Endometrial microvascular endothelial cells (primary cell): Measurements from ENCODE around the genes GALK1 and WBP2.

DNA sequence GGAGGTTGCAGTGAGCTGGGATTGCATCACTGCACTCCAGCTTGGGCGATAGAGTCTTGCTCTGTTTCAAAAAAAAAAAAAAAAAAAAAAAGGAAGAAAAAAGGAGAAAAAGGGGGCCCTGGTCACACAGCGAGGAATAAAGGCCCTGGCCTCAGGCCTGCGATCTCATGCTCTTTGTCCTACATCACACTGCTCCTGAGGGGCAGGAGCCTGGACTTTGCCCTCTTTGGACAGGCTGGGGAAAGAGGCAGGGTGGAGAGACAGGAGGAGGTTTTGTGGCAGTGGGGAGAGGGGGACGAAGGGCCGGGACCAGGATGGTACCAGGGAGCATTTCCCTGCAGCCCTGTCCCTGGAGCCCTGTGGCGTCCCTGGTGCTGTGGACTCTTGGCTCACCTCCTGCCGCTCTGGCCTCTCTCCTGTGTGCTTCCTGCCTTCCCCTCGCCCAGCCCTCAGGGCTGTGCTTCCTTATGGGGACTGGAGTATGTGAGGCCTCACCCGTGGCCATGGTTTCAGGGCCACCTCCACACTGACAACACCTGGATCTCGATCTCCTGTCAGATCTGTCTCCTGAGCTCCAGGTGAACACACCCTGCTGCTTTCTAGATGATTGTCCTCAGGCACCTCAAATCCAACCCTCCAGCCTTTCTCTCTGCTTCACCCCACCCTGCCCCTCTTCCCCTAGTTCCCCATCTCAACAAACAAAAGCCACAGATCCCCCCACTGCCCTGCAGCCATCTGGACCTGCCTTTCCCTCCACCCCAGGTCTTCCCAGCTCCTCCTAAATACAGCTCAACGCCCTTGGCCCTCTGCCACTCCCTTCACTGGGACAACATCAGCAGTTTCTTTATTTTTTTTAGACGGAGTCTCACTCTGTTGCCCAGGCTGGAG is 20.0 kb upstream of the SLC25A19 start:
- RAMPAGE, long total RNA = no peak

- RAMPAGE, long total RNA = no peak
These were observed 461 bp upstream of the GRB2 start for GRCh38 chr17:75405948-75406329.

GRCh38 chr17:75518203-75518582 is 1.9 kb downstream of the TSEN54 start:
- RAMPAGE, long total RNA = no peak

GRCh38 chr17:75524380-75524866 is 1.1 kb upstream of the LLGL2 start:
- RAMPAGE, long total RNA = no peak

GRCh38 chr17:75596075-75596682 is 8.6 kb downstream of the MYO15B start:
- RAMPAGE, long total RNA = no peak

DNA sequence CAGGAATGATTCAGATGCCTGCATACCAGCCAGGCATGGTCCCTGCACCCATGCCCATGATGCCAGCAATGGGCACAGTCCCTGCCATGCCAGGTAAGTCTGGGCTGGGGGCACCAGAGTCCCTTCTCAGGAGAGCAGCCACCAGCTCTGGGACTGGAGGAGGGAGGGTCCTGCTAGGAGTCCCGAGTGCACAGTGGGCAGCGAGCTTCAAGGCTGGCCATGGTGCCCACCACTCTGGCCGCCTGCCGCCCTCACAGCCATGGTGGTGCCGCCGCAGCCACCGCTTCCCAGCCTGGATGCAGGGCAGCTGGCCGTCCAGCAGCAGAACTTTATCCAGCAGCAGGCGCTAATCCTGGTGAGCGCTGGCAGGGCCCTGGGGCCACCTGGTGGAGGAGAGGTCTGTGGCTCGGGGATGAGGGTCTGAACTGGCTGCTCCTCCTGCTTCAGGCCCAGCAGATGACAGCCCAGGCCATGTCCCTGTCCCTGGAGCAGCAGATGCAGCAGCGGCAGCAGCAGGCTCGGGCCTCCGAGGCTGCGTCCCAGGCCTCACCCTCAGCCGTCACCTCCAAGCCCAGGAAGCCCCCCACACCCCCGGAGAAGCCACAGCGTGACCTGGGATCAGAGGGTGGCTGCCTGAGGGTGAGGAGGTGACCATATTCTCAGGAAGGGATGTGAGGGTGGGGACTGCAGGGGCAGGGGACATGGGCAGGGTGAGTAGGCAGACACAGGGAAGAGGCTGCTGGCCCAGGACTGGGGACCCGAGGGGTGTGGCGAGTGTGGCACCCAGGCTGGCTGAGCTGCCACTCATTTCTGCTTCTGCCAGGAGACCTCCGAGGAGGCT is 17.8 kb upstream of the SMIM5 start:
- RAMPAGE, long total RNA = no peak

- RAMPAGE, long total RNA = no peak
These were observed 3.0 kb upstream of the SMIM6 start for GRCh38 chr17:75642784-75643776.

DNA sequence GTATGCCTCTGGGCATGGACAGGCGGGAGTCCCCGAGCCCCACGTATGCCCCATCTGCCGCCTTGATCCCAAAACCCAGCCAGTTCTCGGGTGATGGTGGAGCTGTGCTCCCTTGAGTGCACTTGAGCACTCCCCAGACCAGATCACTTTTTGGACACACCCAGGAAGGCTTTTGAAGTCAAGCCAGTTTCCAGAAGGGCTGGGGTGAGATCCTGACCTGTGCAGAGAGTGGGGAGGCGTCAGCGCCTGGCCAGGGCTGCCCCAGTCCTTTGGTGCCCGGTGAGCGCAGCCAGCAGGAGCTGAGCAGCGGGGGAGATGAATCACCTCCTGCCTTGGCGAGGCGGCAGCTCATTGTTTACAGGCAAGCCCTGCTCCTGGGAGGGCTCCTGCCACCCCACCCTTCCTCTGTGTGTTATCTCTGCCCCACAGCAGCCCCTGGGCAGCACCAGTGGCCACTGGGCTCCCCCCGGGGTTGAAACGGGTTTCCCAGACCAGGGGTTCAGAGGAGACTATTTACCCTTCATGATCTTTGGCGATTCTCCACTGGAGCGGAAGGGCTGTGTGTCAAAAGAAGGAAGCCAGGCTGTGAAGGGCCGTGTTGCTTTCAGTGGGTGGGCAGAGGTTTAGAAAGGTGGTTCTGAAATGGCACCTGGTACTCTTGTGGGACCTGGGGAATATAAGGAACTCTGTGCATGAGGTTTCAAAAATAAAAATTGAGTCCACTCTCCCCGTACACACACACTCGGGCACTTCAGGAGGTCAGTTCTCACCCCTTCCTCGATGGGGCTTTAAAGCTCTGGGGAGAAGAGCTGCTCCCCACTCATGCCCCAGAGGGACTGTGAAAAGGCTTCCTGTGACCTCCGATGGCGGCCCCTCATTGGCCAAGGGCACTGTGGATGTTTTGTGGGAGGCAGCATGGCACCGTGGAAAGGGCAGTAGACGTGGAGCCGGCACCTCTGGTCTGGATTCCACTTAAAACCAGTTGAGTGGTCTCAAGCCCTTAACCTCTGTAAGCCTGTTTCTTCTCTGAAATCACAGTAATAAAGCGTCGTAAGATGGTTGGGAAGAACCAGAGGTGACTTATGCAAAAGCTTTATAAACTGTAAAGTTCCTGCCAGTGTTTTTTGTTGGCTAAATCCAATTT is 13.9 kb upstream of the ITGB4 start:
- RAMPAGE, long total RNA = no peak

DNA sequence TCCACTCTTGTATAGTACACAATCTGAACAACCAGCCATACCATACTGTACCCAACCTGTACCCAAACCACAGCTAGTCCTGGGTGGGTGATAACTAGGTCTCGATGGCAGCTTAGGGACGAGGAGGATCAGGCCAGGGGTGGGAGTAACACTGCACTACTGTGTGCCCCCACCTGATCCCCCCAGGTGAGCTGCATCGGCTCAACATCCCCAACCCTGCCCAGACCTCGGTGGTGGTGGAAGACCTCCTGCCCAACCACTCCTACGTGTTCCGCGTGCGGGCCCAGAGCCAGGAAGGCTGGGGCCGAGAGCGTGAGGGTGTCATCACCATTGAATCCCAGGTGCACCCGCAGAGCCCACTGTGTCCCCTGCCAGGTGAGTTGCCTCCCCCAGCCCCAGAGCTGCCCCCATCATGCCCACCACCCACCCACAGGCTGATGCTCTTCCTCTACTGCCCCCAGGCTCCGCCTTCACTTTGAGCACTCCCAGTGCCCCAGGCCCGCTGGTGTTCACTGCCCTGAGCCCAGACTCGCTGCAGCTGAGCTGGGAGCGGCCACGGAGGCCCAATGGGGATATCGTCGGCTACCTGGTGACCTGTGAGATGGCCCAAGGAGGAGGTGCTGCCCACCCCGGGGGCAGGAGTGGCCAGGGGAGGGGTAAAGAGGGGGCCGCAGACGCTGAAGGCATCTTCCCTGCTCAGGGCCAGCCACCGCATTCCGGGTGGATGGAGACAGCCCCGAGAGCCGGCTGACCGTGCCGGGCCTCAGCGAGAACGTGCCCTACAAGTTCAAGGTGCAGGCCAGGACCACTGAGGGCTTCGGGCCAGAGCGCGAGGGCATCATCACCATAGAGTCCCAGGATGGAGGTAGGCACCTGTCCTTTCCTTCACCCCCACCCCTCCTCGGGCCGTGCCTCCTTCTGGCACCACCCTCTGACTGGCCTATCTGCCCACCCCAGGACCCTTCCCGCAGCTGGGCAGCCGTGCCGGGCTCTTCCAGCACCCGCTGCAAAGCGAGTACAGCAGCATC is 8.4 kb downstream of the GALK1 start:
- RAMPAGE, long total RNA = no peak

DNA sequence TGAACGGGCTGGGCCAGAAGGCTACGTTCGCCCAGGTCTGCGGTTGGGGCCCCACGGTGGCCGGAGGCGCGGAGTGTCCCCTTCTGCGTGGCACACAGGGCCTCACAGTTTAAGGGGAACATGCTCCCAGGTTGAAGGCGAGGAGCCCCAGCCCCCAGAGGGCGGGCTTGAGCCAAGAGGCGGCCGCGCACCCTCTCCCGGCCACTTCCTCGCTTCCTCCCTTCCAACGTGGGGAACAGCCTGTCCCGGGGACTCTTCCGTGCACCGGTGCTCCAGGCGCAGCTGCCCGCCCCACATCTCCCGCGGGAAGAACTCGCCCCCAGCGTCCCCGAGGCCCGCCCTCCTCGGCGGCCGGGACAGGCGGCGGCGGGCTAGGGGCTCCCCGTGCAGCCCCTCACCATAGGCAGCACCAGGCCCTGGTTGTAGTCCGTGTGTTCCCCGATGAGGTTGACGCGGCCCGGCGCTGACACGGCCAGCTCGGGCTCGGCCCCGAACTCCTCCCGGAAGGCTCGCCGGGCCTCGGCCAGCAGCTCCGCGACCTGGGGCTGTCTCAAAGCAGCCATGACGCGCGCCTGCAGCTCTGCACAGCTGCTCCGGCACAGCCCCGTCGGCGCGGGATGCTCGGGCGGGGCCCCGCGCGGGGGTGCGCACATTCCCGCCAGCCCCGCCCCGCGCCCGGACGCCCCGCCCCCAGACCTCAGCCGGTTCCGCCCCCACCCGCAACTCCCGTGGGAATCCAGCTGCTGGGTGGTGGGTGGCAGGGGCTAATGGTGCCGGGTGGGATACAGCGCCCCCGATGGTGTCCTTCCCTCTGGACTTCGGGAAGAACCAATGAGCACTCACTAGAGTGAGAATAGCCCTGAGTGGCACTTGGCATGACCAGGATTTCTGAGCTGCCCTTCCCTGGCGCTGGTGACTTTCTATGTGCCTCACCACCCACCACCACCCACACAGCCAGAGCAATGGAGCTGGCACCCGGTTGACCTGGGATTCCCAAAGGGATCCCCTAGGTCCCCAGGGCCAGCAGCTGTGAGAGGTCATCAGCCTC is at the start of gene GALK1:
Gene GALK1 (minus strand): TSS at position 619 of the 1,048 bp plus-strand sequence.
- RAMPAGE, long total RNA = no peak

DNA sequence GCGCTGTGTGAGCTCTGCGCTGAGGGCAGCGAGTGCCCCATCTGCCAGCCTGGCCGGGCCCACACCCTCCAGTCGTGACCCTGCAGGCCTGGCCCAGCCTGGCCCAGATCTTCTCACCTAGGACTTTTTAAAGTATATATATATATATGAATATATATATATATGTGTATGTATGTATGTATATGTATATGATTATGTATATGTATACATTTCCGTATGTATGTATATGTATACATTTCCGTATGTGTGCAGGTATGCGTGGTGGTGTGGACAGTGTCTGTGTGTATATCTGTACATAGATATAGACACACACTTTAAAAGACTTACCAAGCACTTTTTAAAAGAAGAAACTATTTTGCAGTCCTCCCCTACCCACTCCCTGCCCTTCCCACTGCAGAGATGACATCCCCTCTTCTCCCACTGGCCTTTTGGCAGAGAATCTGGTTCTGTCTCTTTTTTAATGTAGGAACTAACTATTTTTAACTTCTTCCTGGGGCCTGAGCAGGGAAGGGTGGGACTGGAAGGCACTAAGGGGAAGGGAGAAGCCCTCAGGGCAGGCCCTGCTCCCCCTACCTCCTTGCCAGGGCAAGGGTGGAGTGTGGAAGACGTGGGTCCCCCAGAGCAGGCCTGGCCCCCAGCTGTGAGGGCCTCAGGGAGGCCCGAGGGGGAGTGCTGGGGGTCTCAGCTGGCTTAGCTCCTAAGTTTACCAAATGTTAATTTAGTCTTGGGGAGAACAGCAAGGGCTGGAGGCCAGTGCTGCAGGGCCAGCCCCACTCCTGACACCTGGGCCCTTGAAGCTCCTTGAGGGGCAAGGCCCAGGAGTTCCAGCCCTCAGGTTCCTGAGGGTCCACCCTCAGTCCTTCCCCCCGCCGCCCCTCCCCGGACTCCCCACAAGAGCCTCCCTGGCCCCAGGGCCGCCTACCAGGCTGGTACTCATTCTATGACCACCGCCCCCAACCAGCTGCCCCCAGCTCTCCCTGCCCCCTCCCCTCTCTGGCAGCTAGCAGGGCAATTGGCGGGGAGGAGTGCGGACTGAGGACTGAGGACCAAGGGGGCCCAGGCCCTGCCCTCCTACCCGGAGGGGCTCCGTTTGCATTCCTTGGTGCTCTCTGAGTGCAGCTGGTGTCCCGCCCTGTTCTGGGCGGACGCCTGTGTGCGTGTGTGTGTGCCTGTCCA is 19.5 kb downstream of the UNC13D start:
- RAMPAGE, long total RNA = no peak

GRCh38 chr17:75854897-75855622 is at the start of gene WBP2:
TSS of gene WBP2 (minus strand) at chr17:75855335.
- RAMPAGE, long total RNA = start-site peak on the minus strand at chr17:75855305-75855341, 210 and 401 reads in 2 replicates

- RAMPAGE, long total RNA = no peak
These were observed 1.2 kb downstream of the TRIM47 start for GRCh38 chr17:75876995-75877700.

DNA sequence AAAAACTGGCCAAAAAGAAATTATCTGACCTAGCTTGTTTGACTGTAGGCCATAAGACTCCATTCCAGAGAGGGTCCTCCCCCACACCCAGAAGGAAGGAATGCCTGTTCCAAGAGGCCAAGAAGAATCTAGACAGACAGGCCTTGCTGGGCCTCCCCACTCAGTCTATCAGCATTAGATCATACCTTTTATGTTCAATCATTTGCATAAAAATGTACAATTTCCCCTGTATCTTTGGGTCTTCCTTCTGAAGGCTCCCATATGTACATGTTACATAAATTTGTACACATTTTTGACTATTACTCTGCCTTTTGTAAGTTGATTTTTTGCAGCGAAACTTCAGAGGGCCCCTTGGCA is 3.0 kb downstream of the TEN1 start:
- RAMPAGE, long total RNA = no peak

GRCh38 chr17:76026170-76026369 is 1.0 kb downstream of the EVPL start:
- RAMPAGE, long total RNA = no peak

DNA sequence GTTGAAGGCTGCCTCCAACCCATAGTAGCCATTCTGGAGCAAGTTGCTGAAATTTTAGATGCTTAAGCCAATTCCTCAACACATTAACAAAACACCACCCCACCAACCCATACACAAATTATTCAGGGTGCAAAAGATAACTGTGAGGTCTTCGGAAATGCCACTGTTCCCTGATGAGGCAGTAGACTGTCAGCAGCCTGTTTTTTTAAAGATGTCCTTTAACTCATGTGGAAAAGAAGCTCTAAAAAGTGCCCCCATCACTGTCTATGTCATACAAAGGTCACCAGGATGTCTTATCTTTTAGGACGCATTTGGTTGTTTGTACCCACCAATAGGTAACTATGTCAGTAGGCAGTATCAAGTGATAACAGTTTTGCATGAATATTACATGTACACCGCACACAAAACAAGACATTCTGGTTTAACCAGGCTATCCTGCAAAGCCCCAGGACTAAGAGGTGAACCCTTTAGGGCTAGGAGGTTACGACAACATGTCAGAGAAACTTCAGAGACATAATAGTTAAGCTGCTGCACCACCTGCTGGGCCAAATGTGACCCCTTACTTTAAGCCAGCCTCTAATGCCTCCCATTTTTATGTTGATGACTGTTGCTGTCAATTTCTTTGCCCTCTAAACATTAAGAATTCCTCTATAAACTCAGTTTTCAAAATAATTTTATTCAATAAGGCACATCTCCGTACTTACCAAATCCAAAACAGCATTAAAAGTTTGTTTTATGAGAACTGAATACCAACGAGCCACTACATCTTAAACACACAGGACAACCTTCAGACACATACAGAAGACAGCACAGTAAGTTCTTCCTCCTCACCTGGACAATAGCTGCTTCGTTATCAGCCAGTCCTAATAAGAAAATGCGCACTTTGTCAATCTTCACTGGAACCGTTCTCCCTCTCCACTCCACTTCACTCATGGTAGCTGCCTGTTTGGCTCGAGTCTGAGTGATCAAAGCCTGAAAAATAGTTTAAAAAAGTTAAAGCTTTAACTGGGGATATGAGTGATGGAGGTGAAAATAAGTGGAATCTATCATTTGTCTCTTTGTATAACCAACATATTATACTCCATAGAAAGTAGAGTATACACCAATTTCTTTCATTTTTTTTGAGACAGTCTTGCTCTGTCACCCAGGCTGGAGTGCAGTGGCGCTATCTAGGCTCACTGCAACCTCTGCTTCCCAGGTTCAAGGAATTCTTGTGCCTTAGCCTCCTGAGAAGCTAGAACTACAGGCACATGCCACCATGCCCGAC is 15.3 kb downstream of the SRP68 start:
- RAMPAGE, long total RNA = no peak

- RAMPAGE, long total RNA = no peak
These were observed 1.6 kb upstream of the FOXJ1 start for GRCh38 chr17:76142399-76143314.

- RAMPAGE, long total RNA = no peak
These were observed 4.3 kb upstream of the FOXJ1 start for GRCh38 chr17:76145004-76146031.

GRCh38 chr17:76273211-76274232 is 8.4 kb downstream of the UBALD2 start:
- RAMPAGE, long total RNA = no peak

GRCh38 chr17:76274238-76274870 is 9.2 kb downstream of the UBALD2 start:
- RAMPAGE, long total RNA = no peak